ENCODE measurements around a stretch of chr4.

DNA sequence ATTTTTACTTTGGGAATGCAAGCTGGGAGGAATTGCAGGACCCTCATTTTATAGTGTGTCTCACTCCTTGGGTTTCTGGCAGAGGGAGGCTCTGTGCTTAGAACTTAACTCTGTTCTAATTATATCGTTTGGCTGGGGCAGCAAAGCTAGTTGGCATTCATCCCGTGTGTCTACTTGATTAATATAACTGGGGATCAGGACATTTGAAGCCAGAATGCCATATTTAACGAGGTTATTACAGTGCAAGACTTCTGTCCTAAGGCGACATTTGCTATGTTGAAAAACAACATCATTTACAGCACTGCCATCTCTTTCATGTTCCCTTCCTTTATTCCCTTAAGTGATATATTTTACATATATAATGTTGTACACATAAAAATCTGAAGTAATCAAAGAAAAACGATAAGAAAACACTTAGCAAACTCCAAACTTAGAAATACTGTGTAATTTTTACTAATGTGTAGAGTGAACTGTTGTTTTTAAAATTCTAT lies 179.1 kb upstream of the TBC1D9 start:
- PRO-cap, result no peak

DNA sequence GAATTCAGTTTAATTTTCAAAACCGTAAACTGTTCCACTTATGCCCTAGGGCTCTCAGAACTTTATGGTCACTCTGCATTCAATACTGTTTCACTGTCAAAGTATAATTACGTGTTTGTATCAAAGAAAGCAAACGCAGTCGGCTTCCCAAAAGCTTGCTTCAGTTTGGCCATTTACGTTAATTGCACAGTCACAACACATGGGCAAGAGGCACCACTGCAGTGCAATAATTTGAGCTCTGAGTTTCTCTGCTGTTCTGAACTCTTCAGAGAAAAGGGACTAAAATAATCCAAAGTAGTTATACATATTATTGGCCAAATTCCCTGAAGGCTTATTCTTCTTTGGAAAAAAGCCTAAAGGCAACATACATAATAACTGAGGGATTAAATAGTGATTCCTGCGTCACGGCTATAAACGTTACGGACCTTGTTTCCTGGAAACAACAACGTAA lies 51.4 kb downstream of the RNF150 start:
- PRO-cap, result no peak

DNA sequence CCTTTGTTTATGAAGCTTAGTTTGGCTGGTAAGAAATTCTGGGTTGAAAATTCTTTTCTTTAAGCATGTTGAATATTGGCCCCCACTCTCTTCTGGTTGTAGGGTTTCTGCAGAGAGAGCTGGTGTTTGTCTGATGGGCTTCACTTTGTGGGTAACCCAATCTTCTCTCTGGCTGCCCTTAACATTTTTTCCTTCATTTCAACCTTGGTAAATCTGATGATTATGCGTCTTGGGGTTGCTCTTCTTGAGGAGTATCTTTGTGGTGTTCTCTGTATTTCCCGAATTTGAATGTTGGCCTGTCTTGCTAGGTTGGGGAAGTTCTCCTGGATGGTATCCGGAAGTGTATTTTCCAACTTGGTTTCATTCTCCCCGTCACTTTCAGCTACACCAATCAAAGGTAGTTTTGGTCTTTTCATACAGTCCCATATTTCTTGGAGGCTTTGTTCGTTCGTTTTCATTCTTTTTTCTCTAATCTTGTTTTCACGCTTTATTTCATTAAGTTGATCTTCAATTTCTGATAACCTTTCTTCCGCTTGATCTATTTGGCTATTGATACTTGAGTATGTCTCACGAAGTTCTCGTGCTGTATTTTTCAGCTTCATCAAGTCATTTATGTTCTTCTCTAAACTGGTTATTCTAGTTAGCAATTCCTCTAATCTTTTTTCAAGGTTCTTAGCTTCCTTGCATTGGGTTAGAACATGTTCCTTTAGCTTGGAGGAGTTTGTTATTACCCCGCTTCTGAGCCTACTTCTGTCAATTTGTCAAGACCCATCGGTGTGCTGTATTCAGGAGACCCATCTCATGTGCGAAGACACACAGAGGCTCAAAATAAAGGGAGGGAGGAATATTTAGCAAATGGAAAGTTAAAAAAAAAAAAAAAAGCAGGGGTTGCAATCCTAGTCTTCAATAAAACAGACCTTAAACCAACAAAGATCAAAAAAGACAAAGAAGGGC lies 20.5 kb downstream of the RNF150 start:
- PRO-cap, result no peak

DNA sequence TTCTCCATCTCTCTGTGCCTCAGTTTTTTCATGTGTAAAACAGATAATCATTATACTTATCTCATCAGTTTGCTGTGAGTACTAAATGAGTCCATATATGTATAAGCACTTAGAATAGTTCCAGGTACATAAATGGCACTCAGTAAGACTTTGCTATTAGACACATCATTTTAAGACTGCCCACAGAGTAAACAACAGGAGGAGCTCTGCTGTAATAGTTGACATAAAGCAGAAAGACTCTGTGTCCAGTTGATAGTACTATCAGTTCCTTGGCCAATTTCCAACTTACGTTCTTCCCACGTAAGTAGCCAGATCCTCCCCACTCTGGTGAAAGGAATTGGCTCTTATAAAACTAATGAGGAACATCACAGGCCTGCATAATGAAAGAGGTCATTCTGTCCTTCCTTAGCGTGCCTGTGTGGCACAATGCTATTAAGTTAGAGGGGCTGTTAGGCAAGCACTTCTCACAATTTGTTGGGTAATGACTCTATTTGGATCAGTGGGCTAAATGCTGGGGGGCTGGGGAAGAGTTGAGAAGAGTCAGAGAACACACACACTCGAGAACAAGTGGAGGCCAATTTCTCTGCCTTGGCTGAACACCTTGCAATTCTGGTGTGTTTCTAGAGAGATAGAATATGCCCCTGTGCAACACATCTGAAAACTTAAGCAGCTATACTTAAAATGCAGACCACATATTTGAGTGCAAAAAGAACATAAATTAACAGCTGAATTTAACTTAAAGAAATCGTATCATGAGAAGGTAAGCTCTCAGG lies 20.9 kb upstream of the RNF150 start:
- PRO-cap, result no peak

- PRO-cap, result no peak
These were observed 7.1 kb downstream of the IL15 start for GRCh38 chr4:141643329-141644014.

GRCh38 chr4:142402825-142403256 lies 443.3 kb downstream of the INPP4B start:
- PRO-cap, result no peak

DNA sequence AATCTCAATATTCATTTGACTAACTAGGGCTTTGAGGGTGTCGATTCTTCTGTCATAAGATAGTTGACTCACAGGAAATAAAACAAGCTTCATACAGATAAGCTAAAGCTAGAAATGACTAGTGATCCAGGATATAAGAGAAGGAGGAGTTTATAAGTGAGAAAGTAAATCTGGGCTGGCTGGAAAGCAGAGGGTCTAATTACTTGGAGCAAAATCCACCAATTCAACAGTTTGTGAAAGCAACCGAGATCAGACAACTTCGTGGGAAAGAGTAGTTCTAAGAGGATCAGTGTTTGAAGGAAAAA lies 429.4 kb downstream of the INPP4B start:
- PRO-cap, result no peak

DNA sequence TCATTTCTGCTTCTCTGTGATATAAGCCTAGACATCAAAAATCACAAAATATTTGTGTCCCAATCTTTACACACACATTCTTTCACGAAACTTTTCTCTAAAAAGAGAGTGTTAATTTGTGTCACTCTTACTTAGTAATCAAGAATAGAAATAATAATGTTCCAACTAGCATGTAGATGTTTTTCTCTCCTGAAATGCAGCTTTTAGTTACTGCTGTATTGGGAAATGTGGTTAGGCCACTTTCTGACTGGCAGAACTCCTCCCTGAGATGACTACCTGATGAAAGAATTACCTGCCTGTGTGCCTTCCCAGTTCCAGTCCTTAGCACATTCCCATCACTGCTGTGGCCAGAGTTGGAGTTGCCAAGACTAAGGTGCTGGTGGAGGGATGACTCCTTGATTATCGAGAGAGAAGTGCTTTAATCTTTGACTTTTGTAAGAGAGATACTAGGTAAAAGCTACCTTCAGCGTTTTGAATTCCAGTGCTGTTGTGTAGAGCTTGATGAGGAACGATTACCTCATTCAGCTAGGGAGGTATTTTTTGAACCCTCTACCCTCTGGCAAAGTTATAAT lies 9.5 kb downstream of the GAB1 start:
- PRO-cap, result no peak

GRCh38 chr4:143390583-143391218 lies 54.0 kb downstream of the GAB1 start:
- PRO-cap, result no peak

DNA sequence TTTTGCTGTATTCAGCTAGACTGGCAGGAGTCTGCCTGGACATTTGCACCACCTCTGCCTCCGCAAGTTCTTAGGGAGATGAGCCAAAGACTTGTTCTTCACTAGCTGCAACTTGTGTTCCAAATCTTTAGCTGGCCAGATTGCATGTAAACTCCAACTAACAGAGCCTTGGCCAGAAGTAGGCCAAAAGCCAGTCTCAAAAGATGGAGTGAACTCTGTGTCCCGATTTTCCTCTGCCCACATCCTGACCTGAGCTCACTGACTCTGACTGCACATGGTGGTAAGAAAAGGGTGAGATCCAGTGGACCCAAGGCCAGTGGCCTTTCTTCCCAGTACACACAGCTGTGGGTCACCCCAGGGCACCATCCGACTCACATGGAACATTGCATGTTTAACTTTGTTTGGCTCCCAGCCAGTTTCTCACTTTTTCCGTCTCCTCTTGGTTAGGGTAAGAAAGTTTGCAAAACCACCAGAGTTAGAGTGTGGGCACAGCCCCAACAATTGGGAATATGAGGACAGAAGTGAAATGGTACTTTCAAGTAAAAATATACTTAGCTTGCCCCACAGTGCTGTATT lies 69.8 kb downstream of the GAB1 start:
- PRO-cap, result unidirectional peak, minus-strand start at position 393 of the sequence

DNA sequence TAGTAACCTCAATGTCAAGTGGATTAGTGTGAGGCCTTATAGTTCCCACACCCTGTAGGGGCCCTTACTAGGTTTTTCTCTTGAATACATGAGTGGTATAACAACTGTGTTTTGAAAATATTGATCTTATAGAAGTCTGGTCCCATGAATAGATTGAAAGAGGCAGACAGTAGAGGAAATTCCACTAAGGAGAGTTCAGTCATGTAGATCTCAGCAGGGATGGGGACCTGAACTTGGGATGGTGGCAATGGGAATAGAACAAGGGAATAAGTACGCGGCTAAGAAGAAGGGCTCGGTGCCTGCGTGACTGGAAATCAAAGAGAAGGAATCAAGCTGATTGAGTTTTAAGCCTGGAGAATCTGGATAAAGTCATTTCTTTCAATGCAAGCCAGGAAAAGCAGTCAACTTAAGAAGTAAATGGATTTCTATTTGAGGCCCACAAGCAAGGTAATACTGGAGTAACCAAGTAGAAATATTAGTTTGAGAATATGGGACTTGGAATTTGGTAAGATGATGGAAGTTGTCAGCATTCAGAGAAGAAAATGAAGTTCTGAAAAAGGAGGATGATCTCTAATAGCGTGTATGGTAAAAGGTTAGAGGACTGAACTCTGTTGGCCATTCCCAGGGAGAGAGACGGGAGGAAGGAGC lies 77.1 kb upstream of the SMARCA5 start:
- PRO-cap, result no peak

DNA sequence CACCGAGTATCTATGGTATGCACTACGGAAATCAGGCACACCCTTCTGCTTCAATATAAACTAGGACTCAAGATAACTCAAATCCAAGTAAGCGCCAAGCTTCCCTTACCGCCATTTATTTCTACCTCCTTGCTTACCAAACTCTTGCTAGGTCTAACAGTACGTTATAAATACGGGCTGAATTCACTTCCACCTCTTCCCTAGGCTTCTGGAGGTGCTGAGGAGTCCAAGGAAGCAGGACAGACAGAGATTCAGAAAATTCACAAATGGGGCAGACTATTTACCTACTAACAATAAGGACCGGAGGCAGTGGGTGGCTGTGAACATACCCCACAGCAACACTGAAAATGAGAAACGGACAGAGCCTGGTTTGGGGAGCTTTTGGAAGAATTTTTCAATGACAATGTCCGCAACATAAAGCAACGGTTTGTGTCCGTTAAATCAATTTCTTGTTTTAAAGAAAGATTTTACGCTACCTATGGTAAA lies 2.1 kb downstream of the OTUD4 start:
- PRO-cap, result bidirectional peak, plus-strand start at position 197 of the sequence, minus-strand start at position 47 of the sequence

DNA sequence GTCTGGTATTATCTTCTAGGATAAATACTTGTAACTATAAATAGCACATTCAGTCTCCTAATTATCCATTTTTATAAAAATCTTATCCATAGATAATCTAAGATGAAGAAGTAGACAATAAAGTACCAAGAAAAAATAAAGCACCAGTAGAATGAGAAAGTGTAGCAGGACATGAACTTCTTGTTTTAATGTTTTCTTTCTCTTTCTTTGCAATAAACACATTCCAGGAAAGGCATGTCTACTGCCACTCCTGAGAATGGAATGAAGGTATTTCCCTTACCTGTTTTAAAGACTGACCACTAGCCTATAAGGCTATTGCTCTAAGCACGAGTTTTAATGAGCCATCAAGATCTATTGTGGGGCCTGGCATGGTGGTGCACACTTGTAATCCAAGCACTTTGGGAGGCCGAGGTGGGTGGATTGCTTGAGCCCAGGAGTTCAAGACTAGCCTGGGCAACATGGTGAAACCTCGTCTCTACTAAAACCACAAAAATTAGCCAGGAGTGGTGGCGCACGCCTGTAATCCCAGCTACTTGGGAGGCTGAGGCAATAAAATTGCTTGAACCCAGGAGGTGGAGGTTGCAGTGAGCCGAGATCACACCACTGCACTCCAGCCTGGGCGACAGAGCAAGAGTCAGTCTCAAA lies 15.2 kb upstream of the OTUD4 start:
- PRO-cap, result no peak

DNA sequence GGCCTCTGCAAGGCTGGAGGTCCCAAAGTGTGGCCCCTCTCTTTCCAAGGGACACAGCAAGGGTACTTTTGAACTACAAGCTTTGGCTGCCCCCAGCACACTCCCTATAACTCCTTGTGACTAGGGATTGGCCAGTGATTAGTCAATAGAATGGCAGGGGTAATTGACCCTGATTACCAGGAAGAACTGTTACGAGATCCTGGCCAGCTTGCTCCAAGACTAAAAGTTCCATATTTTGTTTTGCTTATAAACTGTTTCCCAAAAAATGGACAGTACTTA lies 42.4 kb upstream of the SMAD1 start:
- PRO-cap, result no peak

DNA sequence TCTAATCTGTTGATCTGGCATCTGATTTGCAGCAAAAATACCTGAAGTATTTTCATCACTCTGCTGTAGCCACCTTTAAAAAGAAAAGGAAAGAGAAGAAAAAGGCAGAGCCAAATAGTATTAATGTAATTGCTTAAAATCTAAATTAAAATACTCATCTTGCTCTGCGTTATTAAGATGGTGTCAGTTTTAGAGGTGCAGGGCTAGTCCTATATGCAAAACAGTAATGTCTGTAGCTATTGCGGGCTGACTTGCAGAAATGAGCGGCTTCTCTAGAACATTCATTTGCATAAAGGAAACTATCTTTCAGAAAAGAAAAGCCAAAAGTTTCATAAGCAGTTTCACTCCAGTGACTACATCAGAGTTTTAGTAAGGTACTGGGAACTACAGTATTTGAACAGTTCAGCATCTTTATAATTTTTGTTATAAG lies 5.9 kb downstream of the SMAD1 start:
- PRO-cap, result no peak

DNA sequence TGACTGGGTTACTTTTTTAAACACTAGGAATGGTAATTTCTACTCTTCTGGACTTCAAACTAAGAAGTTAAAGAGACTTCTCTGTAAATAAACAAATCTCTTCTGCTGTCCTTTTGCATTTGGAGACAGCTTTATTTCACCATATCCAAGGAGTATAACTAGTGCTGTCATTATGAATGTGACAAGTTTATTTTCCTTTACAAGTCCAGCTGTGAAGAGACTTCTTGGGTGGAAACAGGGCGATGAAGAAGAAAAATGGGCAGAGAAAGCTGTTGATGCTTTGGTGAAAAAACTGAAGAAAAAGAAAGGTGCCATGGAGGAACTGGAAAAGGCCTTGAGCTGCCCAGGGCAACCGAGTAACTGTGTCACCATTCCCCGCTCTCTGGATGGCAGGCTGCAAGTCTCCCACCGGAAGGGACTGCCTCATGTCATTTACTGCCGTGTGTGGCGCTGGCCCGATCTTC lies 32.8 kb downstream of the SMAD1 start:
- PRO-cap, result no peak

DNA sequence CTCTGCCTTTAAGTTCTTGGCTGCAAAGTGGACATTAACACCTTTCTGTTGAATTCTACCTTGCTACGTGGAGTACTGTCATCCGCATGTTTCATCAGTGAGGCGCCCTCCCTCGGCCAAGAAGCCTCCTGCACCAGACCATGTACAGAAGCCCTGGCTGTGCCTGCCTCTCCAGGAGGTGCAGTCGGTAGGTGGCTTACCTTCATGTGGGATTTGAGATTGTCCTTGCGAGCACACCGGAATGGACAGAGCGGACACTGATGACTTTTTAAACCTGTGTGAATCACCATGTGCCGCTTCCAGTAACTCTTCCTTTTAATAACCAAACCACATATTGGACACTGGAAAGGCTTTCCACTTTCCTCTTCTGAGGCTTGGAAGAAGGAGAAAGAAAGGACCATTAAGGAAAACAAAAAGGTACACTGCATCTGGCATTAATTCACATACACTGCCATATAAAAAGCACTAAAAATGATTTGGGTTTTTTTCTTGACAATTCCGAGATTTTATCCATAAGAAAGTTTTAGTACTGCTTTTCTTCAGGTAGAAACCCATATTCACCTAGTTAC lies 46.5 kb downstream of the ZNF827 start:
- PRO-cap, result no peak

- PRO-cap, result no peak
These were observed 36.3 kb downstream of the ZNF827 start for GRCh38 chr4:145902189-145902910.

DNA sequence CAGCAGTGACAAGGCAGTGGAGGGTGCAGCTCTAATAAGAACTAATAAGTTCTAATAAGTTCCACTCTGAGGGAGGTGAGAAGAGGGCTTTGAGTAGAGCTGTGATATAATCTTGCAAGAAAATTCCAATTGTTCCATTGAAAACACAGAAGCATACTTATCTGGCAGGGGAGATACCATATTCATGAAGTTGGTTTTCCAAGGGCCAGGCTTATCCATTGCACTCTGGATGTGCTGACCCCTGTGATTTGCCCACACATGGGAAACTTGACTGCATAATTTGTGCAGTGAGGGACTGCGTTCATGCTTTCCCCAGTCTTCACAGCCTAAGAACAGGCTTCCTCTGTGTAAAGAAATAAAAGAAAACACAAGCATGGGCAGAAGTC lies 58.1 kb upstream of the SLC10A7 start:
- PRO-cap, result no peak

DNA sequence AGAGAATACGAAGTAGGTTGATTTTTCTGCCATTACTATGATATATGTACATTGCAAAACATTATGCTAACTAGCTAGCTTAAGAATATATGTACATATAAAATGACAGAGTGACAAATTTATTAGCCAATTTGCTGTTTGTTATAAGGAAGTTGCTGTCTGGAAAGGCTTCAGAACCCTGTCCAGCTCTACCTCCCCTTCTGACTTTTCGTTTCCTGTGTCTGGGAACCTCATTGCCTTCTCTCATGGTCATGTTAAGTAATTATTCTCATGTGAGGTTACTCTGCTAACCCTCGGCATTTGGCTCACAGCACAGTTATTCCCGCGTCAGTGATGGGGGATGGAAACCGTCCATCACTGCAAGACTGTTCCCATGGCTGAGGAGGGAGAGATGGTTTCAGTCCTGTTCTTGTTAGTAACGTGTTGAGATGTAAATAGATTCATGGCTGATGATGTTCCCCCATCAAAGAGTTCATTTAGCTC lies 11.8 kb downstream of the EDNRA start:
- PRO-cap, result no peak